Mesenchymal stem cell of the bone marrow (primary cell): ENCODE results near the gene SMIM22.

DNA sequence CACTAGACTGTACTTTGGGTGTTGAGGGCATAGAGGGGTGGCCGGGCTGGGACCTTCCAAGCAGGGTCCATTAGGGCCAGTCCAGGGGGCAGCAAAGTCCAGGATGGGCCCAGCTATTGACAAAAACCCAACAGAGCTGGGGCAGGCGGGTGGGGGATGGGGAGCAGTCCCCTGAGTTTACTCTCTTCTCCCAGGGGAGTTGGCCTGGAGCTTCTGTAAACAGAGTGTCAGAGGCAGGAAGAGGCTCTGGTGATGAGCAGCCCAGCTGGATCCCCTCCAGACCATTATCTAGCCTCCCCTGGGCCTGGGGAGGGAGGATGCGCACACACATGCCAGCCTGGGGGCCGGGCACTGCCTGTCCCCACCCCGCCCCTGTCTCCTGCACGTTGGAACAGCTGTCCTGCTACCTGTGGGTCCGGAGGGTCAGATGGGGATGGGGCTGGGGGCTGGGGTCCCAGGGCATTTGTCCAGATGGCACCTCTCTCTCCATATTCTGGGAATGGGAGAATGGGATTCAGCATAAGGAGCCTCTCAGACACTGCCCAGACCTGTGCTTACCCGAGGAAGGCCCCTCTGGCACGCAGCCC, 1.4 kb downstream of the VASN start:
- CAGE, long polyA plus RNA: no peak

- CAGE, long polyA plus RNA: no peak
These were observed 4.5 kb downstream of the VASN start for GRCh38 chr16:4376070-4376627.

DNA sequence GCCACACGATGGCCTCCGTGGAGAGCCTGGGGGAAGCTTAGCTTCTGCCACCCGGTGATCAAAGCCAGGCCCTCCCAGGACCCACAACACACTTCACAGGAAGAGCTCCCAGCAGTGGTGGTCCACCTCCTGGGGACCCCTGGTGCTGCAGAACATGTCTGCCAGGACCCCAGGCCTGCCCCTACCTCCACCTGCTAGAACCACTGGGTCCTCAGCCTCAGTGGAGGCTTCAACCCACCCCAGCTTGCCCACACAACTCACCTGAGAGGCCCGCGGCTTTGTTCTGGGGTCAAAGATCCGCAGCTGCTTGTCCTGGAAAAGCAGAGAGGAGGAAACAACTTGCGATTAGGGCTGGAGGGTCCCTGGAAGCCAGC, 21.4 kb downstream of the CORO7 start:
- CAGE, long polyA plus RNA: no peak

DNA sequence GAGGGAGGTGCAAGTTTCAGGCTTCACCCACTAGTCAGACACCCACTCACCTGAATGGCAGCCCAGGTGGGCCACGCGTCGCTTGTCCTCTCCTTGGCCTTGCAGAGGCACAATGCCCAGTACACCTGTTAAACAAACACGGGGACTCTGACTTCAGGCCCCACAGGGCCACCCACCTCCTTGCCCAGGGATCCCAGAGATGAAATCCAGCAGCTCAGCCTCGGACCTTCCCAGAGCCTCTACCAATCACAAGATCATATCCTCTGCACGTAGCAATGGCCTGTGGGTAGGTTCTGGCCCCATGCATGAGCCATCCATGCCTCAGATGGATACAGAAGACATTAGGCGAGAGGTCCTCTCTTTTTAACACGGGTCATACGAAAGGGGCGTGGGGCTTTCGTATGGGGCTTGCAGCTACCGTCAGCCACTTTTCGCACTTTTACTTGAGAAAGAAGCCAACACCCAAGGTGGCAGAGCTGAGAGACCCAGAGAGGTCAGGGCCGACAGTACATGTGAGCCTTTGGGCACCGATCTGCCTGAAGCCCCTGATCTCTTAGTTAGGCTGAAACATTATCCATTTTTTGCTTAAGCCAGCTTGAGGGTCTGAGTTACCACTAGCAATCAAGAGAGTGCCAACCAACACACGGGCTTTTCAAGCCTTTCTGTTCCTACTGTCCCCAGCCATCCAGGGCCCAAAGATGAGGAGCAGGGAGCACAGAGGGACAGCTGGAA, 3.9 kb downstream of the CORO7 start:
- CAGE, long polyA plus RNA: no peak

DNA sequence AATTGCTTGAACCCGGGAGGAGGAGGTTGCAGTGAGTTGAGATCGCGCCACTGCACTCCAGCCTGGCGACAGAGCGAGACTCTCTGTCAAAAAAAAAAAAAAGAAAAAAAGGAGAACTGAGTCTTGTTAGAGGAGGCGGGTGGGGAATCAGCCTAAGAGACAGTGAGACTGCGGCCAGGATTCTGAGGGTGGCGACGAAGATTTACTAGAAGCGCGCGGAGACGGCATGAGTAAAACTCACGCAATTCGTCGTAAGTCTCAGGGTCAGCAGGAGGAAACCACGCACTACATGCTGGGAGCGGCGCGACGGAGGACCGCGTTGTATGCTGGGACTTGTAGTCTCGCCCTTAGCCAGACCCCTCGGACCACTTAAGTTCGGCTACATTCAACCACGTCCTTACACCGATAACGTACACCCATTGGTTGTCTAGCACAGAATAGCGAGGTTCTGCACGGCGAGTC, 400 bp upstream of the DNAJA3 start:
- CAGE, long polyA plus RNA: no peak

DNA sequence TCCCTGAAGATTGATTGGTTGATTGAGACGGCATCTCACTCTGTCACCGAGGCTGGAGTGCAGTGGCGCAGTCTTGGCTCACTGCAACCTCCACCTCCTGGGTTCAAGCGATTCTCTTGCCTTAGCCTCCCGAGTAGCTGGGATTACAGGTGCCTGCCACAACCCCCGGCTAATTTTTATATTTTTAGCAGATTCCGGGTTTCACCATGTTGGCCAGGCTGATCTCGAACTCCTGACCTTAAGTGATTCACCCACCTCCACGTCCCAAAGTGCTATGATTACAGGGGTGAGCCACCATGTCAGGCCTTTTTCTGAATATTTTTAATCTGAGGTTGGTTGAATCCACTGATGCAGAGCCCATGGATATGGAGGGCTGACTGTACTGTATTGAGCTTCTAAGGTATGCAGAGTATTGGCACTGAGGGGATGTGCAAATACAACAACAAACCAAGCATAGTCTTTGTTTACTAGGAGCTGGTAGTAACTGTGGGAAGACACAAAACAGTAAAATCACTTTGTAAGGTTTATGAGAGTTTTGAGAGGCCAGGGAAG, 8.8 kb downstream of the HMOX2 start:
- CAGE, long polyA plus RNA: no peak

- CAGE, long polyA plus RNA: no peak
These were observed 12.1 kb downstream of the HMOX2 start for GRCh38 chr16:4488136-4488880.

DNA sequence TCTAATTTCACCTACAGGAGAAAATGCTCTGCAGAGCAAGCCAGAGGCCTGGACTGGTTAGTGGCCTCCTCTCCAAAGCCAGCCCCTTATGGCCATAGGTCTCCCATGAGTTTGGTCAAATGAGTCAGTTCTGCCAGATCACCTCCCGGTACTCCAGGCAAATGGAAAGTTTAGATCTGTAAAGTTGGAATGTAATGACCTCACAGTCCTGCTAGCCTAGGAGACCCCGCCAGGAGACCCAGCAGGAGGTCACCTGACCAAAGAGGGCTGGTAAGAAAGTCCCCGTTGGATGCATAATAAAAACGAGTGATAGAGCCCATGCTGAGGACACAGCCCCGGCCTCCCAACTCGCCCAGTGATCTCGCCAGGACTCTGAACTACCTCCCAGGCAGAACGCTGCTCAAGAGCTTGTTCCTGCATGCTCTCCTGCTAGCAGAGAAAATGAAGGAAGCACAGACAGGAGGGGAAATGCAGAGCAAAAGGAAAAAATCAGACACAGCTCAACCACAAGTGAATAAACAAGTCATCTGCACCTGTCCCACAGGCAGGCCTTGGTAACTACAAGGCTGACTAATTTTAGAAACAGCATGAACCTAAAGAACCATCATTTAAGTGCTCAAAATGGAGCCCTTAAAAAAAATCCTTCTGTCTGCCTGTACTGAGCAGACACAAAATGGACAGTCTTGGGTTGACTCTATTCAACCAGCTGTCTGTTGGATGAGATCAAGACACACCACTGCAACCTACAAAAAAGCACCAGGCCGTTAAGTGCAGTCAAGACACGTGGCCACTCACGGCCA, 9.3 kb downstream of the CDIP1 start:
- CAGE, long polyA plus RNA: no peak

GRCh38 chr16:4537131-4538164, 1.1 kb downstream of the CDIP1 start:
- CAGE, long polyA plus RNA: no peak

DNA sequence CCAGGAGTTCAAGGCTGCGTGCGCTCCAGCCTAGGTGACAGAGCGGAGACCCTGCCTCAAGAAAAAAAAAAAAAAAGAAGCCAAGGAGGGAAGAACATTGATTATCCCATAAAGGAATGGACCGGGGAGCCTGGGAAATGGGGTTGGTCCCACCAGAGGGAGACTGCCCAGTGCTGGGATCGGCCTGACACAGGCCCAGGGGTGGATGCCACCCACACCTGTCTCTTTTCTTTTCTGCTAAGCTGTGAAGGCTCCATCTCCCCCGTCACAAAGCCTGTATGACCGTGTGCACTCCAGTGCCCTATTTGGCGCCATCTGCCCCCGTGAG, 15.7 kb downstream of the UBALD1 start:
- CAGE, long polyA plus RNA: no peak

- CAGE, long polyA plus RNA: no peak
These were observed 4.2 kb downstream of the UBALD1 start for GRCh38 chr16:4610519-4610790.

DNA sequence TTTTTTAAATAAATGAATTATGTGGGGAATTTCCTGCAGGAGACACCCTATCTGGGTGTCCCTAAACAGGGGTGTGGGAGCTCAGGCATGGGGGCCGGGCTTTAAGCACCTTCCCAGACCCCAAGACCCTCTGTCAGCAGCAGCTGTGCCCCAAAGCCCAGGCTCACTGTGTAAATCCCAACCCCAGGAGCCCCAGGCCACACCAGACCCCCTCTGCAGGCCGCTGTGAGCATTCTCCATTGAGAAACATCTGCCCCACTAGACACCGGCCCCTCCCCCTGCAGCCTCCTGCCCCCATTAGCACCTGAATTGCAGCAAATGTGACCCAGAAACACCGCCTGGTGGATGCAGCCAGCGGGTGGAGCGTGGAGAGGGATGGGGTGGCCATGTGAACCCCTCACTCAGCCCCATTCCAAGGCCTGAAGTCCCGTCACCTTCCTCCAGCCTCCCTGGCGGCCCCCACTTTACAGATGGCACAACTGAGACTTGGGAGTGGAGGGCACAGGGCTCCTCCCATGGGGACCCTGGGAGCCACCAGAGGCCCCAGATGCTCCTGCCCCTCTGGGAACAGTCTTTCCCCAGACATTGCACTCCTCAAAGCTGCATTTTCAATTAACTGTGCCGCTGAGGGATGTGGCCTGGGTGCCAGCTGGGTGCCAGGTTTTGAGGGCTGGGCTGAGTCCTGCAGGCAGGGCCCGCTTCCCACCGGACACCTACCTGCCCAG, 2.2 kb downstream of the UBALD1 start:
- CAGE, long polyA plus RNA: no peak

DNA sequence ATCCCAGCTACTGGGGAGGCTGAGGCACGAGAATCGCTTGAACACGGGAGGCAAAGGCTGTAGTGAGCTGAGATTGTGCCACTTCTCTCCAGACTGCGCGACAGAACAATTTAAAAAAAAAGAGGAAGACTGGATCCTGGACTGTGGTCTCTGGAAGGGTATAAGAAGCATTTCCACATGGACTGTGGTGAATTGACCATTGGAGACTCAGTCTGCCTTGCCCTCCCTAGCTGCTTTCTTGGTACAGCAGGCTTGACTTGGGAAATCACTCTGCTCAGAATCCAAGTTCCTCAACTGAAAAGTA, 1.1 kb upstream of the MGRN1 start:
- CAGE, long polyA plus RNA: no peak

GRCh38 chr16:4694741-4695800, 1.7 kb downstream of the NUDT16L1 start:
- CAGE, long polyA plus RNA: no peak

- CAGE, long polyA plus RNA: no peak
These were observed 5.1 kb downstream of the NUDT16L1 start for GRCh38 chr16:4698229-4699144.

GRCh38 chr16:4713115-4713647, 19.8 kb downstream of the NUDT16L1 start:
- CAGE, long polyA plus RNA: no peak

- CAGE, long polyA plus RNA: no peak
These were observed at the start of gene SMIM22 for GRCh38 chr16:4795007-4795531. TSS of gene SMIM22 (plus strand) at chr16:4795369.

GRCh38 chr16:4800319-4801401, 1.8 kb downstream of the ROGDI start:
- CAGE, long polyA plus RNA: no peak

- CAGE, long polyA plus RNA: no peak
These were observed 34.4 kb downstream of the UBN1 start for GRCh38 chr16:4881481-4882332.

- CAGE, long polyA plus RNA: no peak
These were observed 35.1 kb downstream of the UBN1 start for GRCh38 chr16:4882333-4882763.